ENCODE measurements around a stretch of chr2.

- CAGE, long polyA plus RNA: no peak
- RRBS: no CpG with 5 or more reads among the region's 3 CpGs
Observed at GRCh38 chr2:190221654-190221853, 40.9 kb downstream of the C2orf88 start.

DNA sequence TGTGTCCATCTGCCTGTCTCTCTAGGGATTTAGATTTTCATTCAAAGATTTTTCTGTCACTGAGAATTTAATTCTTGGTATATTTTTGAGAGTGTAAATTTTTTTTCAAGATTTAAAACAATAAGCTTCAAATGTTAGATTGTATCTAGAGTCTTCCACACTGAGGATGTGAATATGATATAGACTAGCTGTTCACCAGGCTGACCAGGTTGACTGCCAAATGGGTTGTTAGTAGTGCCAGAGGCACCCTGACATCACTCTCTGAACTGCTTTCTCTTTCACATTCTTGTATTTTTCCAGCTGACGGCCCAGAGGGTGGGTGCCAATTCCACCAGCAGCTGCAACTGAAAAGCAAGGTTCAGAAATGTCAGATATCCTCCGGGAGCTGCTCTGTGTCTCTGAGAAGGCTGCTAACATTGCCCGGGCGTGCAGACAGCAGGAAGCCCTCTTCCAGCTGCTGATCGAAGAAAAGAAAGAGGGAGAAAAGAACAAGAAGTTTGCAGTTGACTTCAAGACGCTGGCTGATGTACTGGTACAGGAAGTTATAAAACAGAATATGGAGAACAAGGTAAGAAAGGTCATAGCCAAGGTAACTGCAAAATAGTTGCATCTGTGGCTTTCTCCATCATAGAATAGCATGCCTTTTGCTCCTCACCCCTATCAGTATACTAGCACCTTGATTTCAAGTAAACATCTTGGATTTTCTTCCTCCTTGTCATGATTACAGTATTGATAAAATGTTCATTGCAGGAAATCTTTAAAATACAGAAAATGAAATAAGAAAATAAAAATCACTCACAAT, 16.6 kb downstream of the INPP1 start:
- CAGE, long polyA plus RNA: no peak
- RRBS: 0% methylated on average over 1 of the region's 6 CpGs

DNA sequence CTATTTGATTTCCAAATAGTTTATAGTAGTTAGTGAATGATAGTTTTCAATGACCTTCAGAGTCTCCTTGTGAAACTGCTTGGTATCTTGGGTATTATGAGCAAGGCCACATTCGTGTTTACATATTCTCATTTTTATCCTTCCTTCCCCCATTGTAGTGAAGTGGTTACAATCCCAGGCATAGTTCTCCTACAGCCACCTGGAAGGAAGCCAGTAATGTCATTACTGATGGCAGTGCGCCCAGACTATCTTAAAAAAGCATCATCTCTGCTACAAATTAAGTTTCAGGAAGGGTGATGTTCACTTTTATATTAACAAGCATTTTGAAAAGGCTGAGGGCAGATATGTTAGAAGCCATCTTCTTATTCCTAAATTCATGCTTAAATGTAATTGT, 61.0 kb downstream of the MFSD6 start:
- CAGE, long polyA plus RNA: no peak
- RRBS: no CpG with 5 or more reads among the region's 2 CpGs

DNA sequence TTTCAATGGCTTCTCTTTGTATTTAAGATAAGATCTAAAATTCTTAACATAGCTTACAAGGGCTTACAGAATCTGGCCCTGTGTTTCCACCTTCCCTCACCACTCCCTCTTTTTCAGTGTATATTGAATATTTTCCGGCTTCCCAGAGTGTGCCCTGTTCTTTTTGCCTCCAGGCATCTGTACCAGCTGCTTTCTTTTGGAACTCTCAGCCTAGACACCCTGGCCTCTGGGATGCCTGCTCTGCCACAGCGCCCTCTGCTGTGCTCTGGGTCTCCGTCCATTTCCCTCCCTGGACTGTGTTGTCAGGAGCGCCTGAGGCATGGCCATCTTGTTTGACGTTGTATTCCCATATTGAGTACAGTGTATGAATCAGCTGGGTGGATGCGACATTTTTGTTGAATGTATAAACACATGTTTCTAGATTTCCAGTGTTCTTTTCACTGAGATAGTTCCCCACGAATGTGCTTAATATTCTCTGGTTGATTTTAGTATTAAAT, 31.4 kb downstream of the NAB1 start:
- CAGE, long polyA plus RNA: no peak
- RRBS: no CpG with 5 or more reads among the region's 7 CpGs

GRCh38 chr2:190963906-190964728, 49.9 kb downstream of the STAT1 start:
- CAGE, long polyA plus RNA: no peak
- RRBS: no CpG with 5 or more reads among the region's 5 CpGs

GRCh38 chr2:190964729-190965372, 49.1 kb downstream of the STAT1 start:
- CAGE, long polyA plus RNA: no peak
- RRBS: no CpG with 5 or more reads among the region's 8 CpGs

- CAGE, long polyA plus RNA: no peak
Observed at GRCh38 chr2:191022743-191023069, 8.7 kb upstream of the STAT1 start.

DNA sequence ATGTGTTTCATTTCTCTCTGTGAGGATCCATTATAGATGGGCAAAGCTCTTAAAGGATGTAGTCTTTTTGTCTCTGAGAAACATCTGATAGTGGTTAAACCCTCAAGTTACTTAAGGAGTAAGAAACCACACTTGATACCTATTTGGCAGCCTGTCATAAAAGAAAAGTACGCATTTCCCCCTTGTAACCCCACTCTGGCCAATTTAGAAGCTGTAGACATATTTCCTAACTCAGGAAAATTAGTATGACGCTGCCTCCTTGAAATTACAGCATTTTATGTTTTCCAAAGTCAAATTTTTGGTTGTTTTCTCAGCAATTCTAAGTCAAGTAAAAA, 2.0 kb downstream of the STAT4 start:
- CAGE, long polyA plus RNA: no peak
- RRBS: no CpG with 5 or more reads among the region's 2 CpGs

GRCh38 chr2:191172802-191173379, 22.1 kb upstream of the STAT4 start:
- CAGE, long polyA plus RNA: no peak
- RRBS: no CpG with 5 or more reads among the region's 6 CpGs

GRCh38 chr2:191249240-191250056, 4.2 kb downstream of the MYO1B start:
- CAGE, long polyA plus RNA: no peak
- RRBS: no CpG with 5 or more reads among the region's 1 CpG

- CAGE, long polyA plus RNA: no peak
- RRBS: no CpG with 5 or more reads among the region's 4 CpGs
Observed at GRCh38 chr2:191392794-191393218, 147.6 kb downstream of the MYO1B start.

GRCh38 chr2:191656488-191656820, 21.5 kb upstream of the NABP1 start:
- CAGE, long polyA plus RNA: no peak

GRCh38 chr2:191675745-191676860, 1.8 kb upstream of the NABP1 start:
- CAGE, long polyA plus RNA: no peak
- RRBS: no CpG with 5 or more reads among the region's 3 CpGs

DNA sequence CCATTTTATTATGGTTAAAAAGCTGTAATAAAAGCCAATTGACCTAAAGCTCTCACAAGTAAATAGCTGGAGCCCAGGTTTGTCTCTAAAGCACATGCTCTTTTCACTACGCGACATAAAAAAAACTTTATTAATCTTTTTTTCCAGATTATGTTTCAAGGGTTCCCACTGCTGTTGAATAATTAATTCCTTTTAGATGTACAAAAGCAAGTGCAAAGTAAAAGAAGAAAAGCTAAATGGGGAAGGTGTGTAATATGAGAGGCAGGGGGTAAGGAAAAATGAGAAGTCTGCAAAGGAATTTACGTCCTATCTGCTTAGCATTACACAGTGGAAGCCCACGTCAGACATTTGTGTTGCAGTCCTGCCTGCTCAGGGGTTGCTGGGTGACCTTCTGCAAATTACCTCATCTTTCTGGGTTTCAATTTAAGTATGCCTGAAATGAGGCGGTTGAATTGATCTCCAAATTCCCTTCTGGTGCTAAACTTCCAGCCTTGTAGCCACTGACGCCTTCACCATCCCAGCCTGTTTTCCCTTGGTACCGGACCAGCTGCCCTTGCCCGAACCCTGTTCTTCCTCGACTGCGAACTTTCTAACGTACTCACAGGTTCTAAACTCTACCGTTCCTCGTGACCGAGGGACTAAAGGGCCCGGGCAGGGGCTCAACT, 691 bp upstream of the NABP1 start:
- CAGE, long polyA plus RNA: no peak
- RRBS: under 1% methylated on average over 6 of the region's 15 CpGs

GRCh38 chr2:191690106-191690567, 12.2 kb downstream of the NABP1 start:
- CAGE, long polyA plus RNA: no peak
- RRBS: no CpG with 5 or more reads among the region's 1 CpG

DNA sequence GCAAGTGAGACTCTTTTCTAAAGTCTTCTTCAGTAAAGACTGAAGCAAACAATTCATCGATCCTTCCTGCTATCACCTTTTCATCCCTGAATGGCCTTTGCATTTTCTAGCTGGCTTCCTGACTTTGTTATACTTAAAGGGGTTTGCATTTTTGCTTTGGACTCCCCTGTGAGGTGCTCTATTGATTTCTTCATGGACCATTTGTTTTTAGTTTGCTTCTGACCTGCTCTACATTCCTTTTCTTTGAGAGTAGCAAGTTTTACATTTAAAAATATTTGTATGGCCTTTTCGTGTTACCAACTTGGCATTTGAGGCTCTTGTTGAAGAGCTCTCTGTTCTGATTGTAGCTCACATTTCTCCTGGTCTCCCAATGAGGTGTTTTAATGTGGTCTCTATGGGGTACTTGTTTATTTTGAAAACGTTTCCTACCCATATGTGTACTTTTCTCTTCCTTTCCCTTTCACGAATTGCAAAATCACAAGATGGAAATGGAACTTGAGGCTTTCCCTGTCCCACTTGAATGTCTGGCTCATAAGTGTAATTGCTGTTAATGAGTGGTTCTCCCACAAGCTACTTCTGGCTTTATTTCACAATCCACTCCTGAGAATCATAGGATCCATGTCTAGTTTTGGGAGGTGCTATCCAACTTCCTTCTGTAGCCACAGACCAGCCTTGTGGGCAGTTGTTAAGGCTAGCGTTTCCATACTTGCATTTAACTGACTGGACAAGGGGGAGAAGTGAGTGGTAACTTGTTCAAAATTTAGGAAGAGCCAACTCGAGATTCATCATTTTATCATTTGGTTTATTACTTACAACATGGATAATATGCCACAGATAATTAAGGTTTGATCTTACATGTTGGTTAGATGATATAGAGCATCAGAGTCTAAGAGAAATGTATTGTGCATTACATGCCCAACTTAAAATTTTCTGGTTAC, 81.1 kb upstream of the CAVIN2 start:
- CAGE, long polyA plus RNA: no peak
- RRBS: no CpG with 5 or more reads among the region's 6 CpGs

DNA sequence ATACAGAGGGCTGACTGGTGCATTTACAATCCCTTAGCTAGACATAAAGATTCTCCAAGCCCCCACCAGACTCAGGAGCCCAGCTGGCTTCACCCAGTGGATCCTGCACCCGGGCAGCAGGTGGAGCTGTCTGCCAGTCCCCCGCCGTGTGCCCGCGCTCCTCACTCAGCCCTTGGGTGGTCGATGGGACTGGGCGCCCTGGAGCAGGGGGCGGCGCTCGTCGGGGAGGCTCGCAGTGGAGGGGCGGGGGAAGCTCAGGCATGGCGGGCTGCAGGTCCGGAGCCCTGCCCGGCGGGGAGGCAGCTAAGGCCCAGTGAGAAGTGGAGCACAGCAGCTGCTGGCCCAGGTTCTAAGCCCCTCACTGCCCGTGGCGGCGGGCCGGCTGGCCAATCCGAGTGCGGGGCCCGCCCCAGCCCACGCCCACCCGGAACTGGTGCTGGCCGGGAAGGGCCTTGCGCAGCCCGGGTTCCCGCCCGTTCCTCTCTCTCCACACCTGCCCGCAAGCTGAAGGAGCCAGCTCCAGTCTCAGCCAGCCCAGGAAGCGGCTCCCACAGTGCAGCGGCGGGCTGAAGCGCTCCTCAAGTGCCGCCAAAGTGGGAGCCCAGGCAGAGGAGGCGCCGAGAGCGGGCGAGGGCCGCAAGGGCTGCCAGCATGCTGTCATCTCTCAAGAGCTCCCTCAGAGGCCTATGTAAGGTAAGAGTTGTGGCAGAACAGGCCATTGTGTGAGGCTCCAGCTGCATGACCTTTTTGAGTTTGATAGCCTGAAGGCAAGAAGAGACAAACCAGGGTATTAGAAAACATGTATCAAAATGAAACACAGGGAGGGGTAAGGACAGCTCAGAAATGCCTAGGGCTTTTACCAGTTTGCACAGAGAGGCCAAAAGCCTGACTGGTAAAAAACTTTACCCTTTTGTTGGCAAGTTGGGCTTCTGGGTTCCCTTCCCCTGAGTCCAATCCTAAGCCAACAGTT, 1307.9 kb upstream of the TMEFF2 start:
- CAGE, long polyA plus RNA: no peak
- RRBS: 59% methylated on average over 6 of the region's 42 CpGs

DNA sequence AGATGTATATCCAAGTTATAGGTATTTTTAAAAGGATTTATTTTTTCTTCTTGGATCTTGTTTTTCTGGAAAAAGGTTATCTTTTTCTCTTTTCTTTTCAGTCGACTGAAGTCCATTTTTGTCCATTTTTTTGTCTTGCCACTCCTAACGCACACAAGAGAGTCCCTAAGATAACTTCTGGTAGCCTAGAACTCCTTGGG, 1050.5 kb upstream of the SLC39A10 start:
- CAGE, long polyA plus RNA: no peak
- RRBS: no CpG with 5 or more reads among the region's 2 CpGs

DNA sequence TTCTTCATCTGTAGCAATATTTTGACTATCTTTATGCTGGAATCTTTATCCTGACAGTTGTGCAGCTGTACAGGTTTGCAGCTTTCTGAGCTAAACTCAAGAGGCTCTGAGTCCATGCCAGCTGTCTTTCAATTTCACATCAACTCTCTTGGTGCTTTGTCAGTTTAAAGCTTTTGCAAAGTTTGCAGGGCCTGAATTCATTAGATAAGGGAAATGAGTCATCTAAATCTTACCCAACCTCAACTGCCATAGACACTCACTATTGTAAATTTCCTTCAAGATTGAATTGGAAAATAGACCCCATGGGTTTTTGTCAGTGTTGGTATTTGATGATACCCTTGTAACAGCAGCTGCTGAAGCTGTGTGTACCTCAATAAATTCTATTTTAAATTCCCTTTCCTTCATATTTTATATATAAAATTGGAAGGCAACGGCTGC, 170.0 kb upstream of the SLC39A10 start:
- CAGE, long polyA plus RNA: no peak
- RRBS: no CpG with 5 or more reads among the region's 1 CpG

DNA sequence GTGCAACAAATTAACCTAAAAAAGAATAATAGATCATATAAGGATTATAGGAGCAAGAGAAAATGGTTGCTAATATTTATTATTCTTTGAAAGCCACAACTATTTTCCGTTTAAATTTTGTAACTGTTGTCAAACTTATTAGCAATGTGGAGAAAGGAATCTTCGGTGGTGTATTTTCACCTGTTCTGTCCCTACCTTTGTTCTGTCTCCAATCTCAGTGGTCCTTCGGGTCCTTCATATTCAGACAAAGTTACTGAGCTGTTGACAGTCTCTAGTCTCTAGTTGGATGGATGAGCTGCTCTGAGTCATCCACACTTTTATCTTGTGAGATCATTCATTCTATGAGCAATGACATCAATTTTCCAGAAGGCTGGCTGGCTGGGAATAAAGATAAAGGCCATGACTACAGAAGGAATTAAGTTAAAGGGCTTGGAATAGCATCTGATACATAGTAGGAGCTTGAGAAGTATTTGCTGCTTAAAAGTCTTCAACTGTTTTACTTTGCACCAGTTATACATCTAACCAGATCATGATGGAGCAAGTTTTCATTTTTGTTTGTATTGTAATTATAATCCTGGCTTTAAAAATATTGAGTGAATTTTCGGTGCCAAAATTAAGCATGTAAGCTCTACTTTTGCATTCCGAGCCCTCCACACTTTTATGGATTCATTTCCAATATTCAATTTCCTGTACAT, 43.1 kb upstream of the SLC39A10 start:
- CAGE, long polyA plus RNA: no peak
- RRBS: no CpG with 5 or more reads among the region's 5 CpGs